Bronchus fibroblast of lung (primary cell): ENCODE results near the genes PCDH1, RNF14 and GNPDA1.

GRCh38 chr5:141808433-141809046, 69.7 kb downstream of the PCDH1 start:
- RAMPAGE, long total RNA, result no peak

DNA sequence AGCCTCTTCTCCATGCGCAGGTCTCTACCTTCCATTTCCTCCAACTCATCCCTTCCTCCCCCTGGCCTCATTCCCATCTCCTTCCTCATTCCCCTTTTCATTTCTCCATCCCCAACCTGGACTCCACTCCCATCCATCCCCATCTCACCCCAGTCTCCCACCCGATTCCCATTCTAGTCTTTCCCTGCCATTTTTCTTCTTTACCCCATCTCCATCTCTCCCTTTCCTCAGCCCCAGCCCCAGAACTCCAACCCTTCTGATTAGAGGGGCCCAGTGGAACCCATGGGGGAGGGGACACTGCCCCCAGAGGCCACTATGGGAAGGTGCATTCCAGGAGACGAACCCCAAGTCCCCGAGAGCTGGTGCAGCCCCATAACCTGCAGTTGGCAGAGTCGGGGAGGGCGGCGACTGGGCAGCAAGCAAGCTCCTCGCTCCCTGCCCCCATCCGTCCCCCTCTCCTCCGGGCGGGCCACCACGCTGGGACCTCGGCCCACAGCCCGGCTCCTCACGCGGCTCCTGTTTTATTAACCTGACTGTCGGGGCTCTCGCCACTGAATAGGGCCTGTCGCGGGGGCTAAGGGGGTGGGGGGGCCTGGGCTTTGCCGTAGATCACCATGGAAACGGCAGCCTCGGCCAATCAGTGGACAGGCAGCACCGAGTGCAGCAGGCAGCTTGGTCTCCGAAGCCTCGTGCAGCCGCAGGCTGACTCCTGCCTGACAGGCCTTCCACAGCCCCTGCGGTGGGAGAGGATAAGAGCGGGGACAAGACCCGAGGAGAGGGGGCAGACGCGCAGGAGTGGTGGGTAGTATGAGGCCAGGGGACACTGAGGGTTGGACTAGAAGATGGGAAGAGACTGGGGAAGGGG, 66.6 kb downstream of the PCDH1 start:
- RAMPAGE, long total RNA, result no peak

DNA sequence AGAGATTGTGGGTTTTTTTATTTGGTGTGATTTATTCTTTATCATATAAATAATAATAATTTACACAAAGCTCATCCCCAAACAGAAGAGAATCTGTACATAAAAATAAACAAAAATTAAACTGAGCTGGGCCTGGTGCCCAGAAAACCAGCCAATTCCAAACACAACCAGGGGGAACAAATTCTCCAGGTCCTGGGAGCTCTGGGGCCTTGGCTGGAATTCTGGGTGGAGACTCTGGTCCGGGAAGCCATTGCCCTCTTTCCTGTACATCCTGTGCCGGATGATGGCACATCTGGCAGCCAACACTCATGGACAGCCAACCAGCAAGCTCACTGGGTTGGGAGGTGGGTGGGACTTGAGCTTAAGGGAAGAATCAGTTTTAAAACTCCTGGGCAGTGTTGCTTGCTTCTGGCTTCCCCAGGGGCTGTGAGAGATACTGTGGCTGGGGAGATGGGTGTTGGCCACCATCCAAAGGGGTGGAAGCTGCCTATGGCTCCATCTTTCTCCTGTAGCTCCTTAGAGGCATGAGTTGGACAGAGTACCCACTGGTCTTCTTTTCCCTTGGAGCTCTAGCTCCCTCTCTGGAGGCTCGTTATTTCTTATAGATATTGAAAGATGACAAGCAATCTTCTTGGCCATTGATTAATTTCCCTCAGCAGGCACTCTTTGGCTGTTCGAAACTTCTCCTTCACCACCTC, 56.0 kb downstream of the PCDH1 start:
- RAMPAGE, long total RNA, result no peak

DNA sequence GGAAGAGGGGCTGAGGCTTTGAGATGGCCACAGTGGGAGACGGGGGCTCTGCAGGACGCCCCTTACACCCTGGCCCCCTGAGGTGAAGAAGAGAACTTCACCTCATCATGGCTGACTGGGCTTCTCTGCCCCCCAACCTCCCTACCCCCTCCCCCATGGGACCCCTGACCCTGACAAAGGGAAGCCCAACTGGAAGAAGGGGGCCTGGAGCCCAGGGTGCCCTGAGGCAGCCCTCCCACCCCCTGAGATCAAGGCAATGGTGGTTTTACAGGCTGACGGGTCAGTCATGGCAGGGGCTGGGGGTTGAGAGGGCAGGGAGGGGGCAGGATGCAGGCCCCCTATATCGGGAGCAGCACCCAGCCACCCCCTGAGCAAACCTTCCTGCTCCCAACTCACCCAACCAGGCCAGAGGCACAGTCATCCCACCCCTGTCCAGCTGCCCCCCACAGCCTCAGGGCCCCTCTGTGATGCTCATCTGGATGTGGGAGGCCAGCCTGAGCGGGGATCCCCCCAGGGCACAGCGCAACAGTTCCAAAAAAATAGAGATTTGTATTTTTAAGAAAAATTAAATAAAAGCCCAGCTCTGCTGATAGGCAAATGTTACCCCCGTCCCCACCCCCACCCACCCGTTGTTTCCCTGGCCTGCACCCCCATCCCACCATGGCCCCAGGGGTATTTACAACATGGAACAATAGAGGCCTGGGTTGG, 25.5 kb downstream of the PCDH1 start:
- RAMPAGE, long total RNA, result no peak

DNA sequence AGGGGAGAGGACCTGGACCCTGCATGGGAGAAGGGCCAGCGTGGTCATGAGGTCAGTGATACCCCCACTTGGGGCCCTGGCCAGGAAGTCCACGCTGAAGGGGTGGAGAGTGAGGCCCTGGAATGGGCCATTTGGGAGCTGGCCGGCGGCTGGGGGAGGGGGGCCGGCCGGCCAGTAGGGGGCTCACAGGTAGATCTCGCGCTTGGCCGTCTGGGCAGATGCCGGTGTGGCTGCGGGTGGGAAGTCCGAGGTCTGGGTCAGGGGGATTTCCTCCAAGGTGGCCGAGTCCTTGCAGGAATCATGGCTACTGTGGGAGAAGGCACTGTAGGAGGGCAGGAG, 24.4 kb downstream of the PCDH1 start:
- RAMPAGE, long total RNA, result no peak

DNA sequence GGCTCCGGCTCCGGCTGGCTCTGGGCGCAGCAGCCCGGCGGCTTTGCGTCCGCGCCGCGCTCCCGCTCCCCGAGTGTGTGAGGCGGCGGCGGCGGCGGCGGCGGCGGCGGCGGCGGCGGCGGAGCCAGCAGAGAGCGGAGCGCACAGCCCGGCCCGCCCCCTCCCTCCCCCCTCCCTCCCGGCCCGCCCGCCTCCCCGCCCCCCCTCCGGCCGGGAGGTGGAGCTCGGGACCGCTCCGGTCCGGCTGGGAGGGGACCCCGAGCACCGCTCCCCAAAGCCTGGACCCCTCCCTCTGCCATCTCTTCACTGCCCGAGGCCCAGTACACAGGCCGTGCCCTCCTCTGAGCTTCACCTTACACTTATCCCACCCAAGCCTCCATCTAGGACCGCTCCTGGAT, at the start of gene PCDH1:
Gene PCDH1 (minus strand): TSS at position 79 of the 398 bp plus-strand sequence.
- RAMPAGE, long total RNA, result no peak

GRCh38 chr5:141957237-141958000, 583 bp downstream of the PCDH12 start:
- RAMPAGE, long total RNA, result no peak

DNA sequence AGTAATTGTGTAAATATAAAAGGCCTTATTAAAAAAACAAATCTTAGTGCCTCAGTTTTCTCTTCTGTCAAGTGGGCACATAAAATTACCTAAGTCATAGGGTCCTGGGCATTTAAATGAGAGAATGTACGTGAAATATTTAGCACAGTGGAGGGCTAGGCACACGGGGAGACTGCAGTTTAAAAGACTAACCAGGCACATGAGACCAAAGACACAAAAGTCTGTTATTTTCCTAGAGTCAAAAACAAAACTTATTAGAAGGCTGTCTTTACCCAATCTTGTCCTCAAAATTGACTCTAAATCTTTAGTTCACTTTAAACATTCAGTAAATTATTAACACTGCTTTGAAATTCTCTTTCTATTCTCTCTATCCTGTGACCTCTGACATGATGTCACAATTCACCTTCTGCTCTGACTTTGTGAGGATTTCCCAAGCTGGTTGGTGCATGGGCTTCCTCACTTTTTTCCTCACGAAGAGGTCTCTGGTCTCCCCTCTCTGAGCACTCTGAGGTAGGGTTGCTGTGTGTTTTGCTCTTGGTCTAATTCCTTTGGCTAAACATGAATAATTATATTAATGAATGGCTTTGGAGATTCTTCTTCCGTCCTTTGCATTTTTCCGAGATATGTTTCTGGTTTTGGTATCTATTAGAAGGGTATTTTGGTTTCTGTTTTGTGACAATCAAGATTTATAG, 2.4 kb upstream of the RNF14 start:
- RAMPAGE, long total RNA, result no peak

GRCh38 chr5:141968559-141969756, at the start of gene RNF14:
Gene RNF14, plus strand, starts transcription at chr5:141969105.
- RAMPAGE, long total RNA, result start-site peak on the plus strand at chr5:141969125-141969167, 71 and 84 reads in 2 replicates

GRCh38 chr5:141993607-141994957, 18.7 kb downstream of the GNPDA1 start:
- RAMPAGE, long total RNA, result no peak

GRCh38 chr5:142012918-142013228, at the start of gene GNPDA1:
Gene GNPDA1, minus strand, starts transcription at chr5:142013027.
- RAMPAGE, long total RNA, result no peak

DNA sequence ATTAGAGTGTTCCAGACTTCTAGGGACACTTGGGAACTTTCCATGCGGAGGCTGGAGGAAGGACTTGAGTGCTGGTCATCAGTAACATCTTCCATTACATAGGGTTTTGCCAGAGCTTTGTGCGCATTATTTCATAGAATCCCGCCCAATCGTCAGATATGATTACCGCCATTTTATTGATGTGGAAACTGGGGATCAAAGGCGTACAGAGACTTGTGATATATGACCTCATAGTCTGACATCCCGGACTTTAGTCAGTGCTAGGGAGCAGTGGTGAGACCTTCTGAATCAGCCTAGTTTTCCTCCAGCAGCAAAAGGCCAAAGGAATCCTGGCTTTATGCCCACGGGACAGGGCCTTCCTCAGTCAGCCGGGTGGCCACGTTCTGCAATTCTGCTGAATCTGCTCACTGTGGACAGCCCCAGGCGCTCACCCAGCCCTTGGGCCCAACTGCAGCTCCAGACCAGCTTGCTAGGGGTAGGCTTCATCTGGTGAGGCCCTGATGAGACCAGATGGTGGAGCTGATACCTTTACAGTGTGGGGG, 1.2 kb upstream of the GNPDA1 start:
- RAMPAGE, long total RNA, result no peak

- RAMPAGE, long total RNA, result no peak
Measured at GRCh38 chr5:142053345-142054132, 40.7 kb upstream of the GNPDA1 start.

- RAMPAGE, long total RNA, result no peak
Measured at GRCh38 chr5:142088073-142088684, 20.4 kb upstream of the NDFIP1 start.

GRCh38 chr5:142097636-142098363, 10.8 kb upstream of the NDFIP1 start:
- RAMPAGE, long total RNA, result no peak

GRCh38 chr5:142137108-142138110, 28.8 kb downstream of the NDFIP1 start:
- RAMPAGE, long total RNA, result no peak

GRCh38 chr5:142180836-142181403, 72.3 kb downstream of the NDFIP1 start:
- RAMPAGE, long total RNA, result no peak

DNA sequence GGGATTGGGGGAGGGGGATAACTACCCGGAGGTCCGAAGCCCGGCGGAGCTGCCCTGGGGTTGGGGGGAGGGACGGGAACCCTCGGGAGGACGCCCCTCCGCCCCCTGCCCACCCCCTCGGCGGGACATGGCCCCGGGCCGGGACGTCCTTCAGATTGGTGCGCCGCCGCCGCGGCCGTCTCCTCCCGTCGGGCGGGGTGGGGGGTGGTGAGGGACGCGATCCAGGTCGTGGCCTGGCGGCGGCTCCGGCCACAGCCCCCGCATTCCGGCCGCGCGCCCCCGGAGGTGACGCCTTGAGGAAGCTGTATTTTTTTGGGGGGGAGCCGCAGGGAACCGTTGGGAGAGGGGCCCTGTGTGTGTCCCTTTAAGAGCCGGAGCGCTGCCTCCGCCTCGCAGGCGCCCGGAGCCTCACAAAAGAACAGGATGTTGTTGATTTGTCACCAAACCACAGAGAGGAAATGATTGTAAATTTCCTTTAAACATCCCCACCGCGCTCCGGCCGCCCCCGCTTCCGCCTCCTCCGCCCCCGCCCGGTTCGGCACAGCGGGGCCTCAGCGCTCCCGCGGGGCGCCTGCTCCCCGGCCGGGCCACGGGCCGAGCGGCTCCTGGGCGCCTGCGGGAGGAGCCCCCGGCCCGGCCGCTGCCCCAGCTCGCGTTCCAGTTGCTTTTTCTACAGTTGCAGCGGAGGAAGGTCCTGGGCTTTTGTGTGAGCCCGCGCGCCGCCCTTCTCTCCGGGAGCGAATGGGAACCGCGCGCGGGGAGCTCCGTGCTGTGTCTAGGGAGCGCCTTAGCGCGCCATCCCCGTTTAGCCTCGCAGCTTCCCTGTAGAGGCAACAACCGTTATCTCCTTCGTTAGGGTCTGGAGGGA, 32.1 kb upstream of the SPRY4 start:
- RAMPAGE, long total RNA, result no peak

DNA sequence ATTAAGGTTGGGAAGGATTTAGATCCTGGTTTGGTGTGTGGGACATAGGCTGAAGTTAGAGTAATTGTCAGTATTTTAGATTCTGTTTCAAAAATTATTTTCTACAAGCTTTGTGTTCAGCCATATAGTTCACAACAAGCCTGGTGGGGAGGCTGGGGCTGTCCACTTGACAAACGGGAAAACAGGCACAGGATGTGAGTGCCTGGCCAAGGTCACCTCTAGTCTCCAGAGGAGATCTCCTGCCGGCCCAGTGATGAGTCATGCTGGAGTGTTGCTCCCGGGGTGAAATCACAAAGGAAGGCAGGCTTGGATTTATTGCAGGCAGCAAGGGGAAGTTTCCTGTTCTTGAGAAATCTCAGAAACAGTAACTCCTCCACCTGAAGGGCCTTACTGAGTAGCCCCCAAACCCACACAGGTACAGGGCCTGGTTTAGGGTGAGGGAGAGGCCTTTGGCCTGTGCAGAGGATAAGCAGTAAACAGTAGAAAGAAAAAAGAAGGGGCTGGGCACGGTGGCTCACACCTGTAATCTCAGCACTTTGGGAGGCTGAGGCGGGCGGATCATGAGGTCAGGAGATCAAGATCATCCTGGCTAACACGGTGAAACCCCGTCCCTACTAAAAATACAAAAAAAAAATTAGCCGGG, 38.0 kb upstream of the SPRY4 start:
- RAMPAGE, long total RNA, result no peak

GRCh38 chr5:142389751-142390706, 65.2 kb upstream of the SPRY4 start:
- RAMPAGE, long total RNA, result no peak